Vein endothelial cell (primary cell): Measurements from ENCODE around the genes CDK12 and ERBB2.

DNA sequence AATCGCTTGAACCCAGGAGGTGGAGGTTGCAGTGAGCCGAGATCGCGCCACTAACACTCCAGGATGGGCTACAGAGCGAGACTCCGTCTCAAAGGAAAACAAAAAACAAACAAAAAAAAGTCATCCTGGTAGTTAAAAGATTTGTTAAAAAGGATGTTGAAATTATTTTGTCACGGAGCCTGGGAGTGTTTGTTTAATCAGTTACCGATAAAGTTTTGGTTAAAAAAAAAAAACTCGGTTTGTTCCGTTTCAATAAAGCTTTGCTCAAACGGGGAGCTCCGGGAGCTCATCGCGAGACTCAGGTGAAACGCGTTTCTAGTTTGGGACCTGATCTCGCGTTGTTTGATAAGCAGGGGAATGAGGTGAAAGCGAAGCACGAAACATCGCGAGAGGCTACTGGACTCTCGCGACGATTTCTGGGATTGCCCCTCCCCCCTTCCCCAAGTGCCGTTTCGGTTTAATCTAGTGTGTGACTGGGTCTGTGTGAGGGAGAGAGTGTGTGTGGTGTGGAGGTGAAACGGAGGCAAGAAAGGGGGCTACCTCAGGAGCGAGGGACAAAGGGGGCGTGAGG lies at the start of gene CDK12:
Gene CDK12 (plus strand): TSS at position 443 of the 571 bp plus-strand sequence.
- CAGE, long polyA plus RNA, result no peak

GRCh38 chr17:39461615-39462257 lies 450 bp downstream of the CDK12 start:
- CAGE, long polyA plus RNA, result no peak

DNA sequence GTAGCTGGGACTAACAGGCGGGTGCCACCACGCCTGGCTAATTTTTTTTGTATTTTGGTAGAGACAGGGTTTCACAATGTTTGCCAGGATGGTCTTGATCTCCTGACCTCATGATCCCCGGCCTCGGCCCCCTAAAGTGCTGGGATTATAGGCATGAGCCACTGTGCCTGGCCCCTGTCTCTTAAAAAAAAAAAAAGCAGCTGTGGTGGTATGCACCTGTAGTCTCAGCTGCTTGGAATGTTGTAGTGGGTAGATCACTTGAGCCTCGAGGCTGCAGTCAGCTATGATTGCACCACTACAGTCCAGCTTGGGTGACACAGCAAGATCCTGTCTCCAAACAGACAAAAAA lies 24.2 kb downstream of the CDK12 start:
- CAGE, long polyA plus RNA, result no peak

- CAGE, long polyA plus RNA, result no peak
Measured at GRCh38 chr17:39517101-39517697, 55.9 kb downstream of the CDK12 start.

DNA sequence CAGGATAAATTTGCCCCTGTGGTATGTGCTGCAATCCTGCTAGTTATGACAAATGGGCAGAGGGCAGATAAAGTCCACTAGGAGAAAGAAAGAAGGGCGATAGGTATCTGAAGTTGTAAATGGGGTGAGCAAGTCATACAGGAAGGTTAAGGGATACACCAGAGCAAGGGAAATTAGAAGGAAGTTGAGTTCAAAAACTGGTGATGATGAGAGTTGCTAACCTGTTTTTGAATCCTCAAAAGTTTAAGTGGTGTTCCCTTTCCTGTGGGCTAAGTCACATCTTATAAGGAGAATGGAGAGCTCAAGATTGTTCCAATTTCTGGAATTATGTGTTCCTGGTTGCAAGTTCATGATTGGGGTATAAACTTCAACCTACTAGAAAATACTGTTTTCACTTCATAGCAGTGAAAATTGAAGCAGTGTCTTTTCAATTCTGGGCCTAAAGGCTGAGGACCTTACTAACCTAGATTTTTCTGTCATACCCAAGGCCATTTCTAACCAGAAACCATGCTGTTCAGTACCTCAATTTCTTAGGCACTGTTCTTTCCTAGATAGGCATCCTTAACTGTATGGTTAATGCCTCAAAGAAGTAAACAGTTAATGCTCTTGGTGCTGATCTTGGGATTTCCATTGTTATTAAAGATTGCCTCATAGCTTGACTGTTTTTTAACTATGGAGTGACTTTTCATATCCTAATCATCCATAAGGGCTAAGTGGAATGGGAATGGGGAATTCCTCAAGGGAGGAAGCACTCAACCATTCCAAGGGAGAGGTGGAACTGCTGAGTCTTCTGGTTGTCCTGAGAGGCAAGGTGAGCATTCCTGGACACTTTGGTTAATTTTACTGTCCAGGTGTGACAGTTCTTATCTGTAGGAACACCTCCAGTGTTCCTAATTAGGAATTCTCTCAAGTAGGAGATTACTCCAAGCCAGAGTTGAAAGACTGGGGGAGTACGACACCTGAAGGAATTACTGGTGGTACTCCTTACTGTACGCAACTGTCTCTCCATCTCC lies 72.2 kb downstream of the NEUROD2 start:
- CAGE, long polyA plus RNA, result no peak

- CAGE, long polyA plus RNA, result no peak
Measured at GRCh38 chr17:39631273-39631791, 4.6 kb downstream of the PPP1R1B start.

DNA sequence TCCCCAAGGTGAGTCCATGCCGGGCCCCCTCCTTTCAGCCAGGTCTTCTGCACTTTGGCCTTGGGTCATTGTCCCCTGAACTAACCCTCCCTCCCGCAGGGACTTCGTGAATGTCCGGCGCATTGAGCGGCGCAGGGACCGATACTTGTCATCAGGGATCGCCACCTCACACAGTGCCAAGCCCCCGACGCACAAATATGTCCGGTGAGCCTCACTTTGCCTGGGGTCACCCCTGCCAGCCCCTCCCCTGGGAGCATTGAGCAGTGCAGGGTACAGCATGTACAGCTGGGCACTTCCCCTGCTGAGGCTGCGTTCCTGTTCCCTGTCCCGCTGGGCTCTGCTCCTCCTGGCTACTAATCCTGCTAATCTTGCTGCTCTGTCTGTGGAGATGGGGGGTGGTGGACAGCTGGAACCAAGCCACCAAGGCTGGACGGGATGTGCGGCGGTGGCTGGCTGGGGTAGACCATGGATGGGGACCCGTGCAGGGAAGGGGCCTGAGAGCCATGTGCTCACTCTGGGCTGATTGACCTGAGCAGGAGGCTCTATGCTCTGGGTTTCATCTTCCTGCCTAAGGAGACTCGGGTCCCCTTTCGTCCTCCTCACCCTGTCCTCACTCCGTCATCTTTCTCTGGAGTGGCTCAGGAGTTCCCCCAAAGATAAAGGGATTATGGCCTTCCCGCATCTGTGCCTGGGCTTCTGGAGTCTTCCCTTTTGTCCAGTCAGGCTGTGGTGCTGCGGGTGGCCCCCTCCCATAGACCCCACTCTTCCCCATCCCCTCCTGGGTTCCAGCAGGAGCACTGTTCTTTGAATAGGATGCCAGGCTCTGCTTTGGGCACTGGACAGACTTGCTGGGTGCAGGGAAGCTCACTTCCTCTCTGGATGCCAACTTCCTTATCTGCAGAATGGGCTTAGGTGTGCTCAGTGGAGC lies 4.0 kb upstream of the TCAP start:
- CAGE, long polyA plus RNA, result no peak

- CAGE, long polyA plus RNA, result no peak
Measured at GRCh38 chr17:39667323-39668098, 742 bp upstream of the PNMT start.

DNA sequence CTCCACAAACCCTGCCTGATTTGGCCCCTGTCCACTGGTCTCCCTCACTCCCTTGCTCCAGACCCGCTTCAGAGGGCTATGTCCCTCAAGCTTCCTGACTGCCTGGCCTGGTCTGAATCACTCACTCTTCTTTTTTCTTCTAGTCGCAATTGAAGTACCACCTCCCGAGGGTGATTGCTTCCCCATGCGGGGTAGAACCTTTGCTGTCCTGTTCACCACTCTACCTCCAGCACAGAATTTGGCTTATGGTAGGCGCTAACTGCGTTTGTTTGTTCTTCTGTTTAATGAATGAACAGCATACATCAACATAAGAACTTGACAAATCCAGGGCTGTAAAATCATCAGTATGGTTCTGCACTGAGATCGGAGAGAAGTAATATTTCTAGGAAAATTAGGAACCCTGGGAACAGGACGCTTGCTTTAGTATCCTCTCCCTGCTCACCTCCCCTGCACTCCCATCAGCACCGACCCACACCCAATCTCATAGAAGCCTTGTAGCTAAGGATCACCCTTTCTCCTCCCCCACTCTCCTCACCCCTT lies 766 bp upstream of the PGAP3 start:
- CAGE, long polyA plus RNA, result no peak

GRCh38 chr17:39699521-39700351 lies at the start of gene ERBB2:
Gene ERBB2, plus strand, starts transcription at chr17:39700064.
- CAGE, long polyA plus RNA, result no peak

DNA sequence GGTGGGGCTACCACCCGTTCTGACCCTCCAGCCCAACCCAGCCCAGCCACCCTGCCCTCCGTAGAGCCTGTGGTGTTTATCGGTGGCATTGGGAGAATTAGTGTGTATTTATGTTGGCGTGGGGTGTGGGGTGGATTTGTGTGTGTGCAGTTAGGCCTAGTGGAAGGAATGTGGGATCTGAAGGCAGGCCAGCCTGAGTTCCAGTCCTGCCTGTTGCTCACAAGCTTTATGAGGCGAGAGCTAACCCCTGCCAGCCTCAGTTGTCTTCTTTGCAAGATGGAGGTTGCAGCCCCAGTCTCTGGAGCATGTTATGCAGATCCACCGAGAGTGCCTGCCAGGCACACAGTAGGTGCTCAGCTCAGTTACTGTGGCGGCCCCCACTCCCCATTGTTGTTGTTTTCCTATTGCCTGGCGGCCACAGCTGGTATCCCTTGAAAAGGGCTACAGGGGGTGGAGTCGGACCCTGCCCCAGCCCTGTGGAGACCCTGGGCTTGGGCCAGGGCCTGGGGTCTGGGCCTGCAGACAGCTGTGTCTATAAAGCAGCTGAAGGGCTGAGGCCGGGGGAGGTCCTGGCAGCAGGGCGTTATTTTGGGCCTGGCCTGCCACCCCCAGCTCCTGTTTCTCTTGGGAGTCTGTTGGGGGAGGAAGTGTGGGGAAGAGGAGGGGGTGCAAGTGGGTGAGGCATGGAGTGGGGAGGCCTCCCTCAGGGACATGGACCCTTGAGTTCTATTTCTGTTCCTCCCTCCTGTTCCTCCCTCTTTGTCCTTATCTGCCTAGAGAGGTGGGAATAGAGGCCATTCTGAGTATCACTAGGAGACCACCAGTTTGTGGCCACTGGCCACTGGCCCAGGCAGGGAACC lies 5.2 kb downstream of the ERBB2 start:
- CAGE, long polyA plus RNA, result no peak

DNA sequence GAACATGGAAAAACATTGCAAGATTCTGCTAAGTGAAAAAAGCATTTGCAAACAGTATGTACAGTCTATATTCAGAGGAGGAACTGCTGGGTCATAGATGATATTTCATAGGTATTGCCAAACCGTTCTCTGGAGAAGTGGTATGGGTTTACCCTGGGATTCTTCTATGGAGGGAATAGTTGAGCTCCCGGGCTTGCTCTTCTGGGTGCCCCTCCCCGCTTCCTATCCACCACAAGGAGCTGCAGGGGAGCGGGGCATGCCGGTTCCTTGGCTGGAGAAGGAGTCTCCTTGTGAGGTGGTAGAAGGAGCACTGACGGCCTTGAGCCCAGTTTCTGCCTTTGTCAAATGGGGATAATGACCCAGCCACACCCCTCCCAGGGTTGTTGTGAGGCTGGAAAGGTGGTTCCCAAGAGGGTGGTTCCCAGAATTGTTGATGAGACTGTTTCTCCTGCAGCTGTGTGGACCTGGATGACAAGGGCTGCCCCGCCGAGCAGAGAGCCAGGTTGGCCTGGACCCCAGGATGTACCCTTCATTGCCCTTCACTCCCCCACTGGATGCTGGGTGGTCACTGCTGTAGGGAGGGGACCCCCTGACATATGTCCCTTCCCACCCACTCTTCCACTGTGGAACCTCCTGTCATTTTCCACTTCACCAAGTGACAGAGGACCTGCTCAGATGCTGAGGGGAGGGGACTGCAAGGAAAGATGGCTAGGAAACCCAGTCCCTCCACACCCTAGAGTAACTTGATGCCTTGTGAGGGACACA lies 10.8 kb downstream of the MIEN1 start:
- CAGE, long polyA plus RNA, result no peak

- CAGE, long polyA plus RNA, result no peak
Measured at GRCh38 chr17:39739880-39740959, 2.5 kb downstream of the GRB7 start.

- CAGE, long polyA plus RNA, result no peak
Measured at GRCh38 chr17:39753483-39753798, 15.7 kb downstream of the GRB7 start.

- CAGE, long polyA plus RNA, result no peak
Measured at GRCh38 chr17:39753799-39754779, 16.4 kb downstream of the GRB7 start.

- CAGE, long polyA plus RNA, result no peak
Measured at GRCh38 chr17:39755143-39755420, 17.3 kb downstream of the GRB7 start.

DNA sequence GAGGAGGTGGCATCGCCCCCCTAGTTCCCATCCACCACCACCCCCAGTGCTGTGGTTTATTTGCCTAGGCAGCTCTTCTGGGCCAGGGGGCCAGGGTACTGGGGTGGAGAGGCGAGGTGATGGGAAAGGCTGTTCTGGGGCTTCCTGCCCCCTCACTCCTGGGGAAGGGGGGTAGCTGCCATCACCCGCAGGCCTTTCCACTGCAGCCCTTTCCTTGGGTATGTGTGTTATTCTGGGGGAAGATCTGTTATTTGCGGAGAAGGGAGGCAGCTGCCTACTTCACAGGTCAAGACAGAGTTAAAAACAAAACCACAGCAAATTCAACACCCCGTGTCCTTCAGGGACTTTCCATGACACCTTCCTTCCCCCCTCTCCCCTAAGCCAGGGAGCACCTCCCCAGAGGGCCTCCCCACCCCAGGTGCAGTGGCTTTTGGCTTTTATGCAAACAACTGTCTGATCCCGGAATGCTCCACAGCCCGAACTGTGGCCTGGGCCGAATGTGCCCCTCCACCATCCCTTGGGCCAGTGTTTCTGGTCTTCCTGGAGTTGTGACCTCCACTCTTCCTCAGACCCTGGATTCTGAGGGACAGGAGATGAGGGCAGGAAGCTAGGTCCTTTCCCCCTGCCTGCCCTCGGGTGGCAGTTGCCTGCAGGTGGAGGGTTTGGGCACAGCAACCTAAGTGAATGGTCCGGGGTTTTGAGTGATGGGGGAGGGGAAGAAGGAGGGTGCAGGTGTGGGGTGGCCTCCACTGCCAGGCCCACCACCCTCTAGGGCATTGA lies 18.3 kb downstream of the GRB7 start:
- CAGE, long polyA plus RNA, result no peak

- CAGE, long polyA plus RNA, result no peak
Measured at GRCh38 chr17:39921341-39922543, 3.3 kb upstream of the GSDMB start.

- CAGE, long polyA plus RNA, result no peak
Measured at GRCh38 chr17:39924110-39924775, 3.2 kb downstream of the ORMDL3 start.

DNA sequence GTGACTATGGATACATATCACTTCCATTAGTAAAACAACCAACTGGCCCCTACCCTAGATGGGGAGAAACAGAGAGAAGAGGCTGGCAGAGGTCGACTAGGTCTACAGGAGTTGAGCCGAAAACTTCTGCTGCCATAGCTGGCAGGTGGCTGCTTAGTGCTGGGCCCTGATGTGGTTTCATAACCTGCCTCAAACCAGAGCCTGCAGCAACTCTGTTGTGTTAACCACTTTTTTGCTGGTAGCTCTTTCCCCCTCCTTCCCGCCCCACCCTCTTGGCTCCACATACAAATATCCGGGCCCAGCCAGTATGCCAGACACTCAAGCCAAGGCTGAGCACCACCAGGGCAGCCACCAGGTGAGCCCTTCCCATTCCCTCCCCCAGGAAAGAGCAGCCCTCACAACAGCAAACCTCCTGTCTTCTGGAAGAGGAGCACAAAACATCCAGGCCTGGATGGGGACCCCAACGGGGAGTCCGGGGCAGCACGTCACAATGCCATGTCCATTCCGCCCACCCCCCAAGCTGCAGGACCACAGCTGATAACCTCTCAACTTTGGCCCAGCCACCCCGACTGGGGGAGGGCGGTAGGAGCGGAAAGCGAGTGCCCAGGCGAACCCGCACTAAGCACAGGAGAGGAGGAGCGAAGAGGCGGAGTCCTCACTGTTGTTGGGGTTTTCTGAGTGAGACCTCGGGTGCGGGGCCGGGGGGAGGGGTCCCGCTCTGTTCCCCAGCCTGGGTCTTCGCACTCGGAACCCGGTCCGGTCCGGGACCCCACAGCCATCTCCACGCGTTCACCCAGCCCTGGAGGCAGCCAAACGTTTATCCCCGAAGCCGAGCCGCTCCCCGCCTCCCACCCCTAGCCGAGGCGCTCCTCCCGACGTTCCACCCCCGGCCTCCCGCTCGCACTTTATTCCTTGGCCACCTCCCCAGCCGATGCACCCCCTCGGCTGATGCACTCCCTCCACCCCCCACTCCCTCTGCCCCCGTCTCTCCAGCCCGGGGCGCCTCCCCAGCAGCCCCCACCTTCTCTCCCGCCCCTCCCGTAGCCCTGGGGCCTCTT lies 664 bp downstream of the ORMDL3 start:
- CAGE, long polyA plus RNA, result no peak